Endothelial cell of umbilical vein (primary cell): ENCODE results near the gene DSN1.

DNA sequence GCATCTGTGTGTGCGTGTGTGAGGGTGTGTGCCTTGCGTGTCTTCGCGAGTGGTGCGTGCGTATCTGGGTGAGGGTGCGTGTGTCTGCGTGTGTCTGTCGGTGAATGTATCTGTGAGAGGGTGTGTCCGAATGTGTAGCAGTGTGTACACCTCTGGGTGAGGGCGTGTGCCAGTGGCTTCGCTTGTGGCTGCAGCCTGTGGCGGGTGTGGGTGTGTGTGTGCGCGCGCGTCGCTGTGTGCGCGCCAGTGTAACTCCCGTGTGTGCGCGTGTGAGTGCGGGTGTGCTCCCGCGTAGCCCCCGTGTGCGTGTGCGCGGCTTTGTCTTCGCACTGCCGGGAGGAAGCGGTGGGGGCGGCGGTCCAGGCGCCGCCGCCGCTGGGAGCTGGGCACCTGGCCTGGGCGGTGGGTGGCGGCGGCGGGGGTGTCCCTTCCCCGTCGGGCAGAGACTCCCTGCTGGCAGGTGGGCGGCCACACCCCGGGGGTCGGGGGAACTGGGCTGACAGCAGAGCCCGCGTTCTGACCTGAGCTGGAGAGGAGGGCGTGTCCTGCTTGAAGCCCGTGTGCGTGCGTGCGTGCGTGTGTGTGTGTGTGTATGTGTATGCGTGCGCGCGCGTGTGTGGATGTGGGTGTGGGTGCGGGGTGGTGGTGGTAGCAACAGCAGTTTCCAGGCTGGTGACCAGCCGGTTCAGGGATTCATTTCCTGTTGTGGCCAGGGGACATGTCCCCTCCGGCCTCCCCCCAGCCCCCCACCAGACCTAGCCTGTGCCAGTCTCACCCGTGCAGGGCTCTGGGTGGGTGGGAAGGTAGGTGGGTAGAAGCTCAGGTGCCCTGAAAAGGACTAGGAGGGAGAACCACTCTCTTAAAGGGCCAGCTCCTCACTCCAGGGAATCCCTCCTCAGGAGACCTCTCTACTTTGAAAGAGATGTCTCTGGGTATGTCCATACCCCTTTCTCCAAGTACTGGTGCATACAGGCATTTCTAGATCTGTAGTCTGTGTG lies 61.1 kb upstream of the EPB41L1 start:
- PRO-cap, result bidirectional peak, plus-strand start at position 623 of the sequence, minus-strand start at position 312 of the sequence
CAGE:
- cytosol, long polyA minus RNA, result no peak
- cytosol, long polyA plus RNA, result no peak
- long polyA plus RNA, result no peak
- nucleus, long polyA minus RNA, result no peak
- nucleus, long polyA plus RNA, result no peak

GRCh38 chr20:36140367-36141552 lies 13.8 kb upstream of the EPB41L1 start:
- PRO-cap, result no peak
CAGE:
- cytosol, long polyA minus RNA, result no peak
- cytosol, long polyA plus RNA, result no peak
- long polyA plus RNA, result no peak
- nucleus, long polyA minus RNA, result no peak
- nucleus, long polyA plus RNA, result no peak

GRCh38 chr20:36513579-36514160 lies 27.6 kb upstream of the MYL9 start:
- PRO-cap, result no peak
CAGE:
- cytosol, long polyA minus RNA, result no peak
- cytosol, long polyA plus RNA, result no peak
- long polyA plus RNA, result no peak
- nucleus, long polyA minus RNA, result no peak
- nucleus, long polyA plus RNA, result no peak

DNA sequence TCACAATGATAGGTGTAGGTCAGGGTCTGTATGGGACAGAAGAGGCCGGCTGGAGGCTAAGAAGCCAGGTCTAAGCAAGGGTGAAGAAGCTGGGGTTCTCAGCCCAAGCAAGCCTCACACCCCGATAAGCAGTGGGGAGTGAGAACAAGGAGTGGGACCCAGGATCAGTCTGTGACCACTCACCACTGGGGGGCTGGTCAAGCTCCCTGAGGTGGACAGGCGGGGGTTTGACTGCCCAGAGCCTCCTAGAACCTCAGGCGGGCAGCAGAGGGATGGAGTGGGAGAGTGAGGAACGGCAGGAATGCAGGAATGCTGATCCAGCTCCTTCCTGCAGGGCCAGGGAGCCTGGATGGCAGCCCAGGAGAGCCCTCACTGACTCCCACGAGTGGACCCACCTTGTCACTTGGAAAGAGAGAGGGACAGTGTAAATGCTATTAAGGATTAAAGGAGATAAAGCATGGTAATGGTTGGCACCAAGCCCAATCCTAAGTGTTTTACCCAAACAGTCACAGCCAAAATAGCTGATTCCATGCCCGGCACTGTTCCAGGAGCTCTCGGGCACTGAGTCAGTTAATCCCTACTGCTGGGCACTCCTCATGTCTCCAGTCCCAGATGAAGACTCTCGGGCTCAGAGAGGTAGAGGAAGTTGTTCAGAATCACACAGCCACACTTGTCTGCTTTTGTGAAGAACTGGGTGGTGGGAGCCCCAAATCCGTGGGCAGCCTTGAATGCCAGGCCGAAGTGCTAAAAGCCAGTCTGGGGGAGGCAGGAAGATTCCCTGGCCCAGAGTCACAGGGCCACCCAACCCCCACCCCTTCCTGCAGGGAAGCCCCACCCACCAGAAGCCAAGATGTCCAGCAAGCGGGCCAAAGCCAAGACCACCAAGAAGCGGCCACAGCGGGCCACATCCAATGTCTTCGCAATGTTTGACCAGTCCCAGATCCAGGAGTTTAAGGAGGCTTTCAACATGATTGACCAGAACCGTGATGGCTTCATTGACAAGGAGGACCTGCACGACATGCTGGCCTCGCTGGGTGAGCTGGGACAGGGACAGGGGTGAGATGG lies 3.0 kb downstream of the MYL9 start:
- PRO-cap, result no peak
CAGE:
- cytosol, long polyA minus RNA, result no peak
- cytosol, long polyA plus RNA, result no peak
- long polyA plus RNA, result no peak
- nucleus, long polyA minus RNA, result no peak
- nucleus, long polyA plus RNA, result no peak

GRCh38 chr20:36549075-36549921 lies 8.0 kb downstream of the MYL9 start:
- PRO-cap, result no peak
CAGE:
- cytosol, long polyA minus RNA, result no peak
- cytosol, long polyA plus RNA, result no peak
- long polyA plus RNA, result no peak
- nucleus, long polyA minus RNA, result no peak
- nucleus, long polyA plus RNA, result no peak

DNA sequence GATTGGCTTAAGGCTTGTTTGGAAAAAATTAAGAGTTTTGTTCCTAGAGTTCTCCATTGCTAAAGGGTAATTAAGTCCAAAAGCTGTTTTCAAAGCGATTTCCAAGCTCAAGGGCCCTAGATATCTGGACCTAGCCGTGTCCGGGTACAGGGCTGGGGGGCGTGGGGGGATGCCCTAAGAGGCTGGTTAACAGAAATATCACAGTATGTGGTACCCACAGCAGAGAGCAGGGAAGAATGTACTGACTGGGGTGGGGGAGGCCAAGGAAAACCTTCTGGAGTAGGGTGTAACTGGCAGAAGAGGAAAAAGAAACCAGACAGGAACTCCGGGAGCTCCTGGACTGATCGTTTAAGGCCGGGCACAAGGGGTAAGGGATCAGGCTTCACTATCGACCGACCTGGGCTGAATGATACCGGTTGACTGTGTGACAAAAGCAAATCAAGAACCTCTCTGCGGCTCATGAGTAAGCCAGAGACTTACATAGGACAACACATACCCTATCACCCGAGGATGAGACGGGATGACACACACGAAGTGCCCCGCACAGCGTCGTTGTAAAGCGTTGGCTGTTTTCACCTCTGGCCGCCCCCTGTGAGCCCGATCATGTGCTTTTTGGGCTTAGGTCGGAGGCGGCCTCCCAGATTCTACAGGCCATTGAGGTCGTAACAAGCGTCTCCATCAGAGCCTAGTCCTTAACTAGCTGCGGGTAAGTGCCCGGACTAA lies 820 bp upstream of the TGIF2 start:
- PRO-cap, result unidirectional peak, plus-strand start at position 315 of the sequence
CAGE:
- cytosol, long polyA minus RNA, result no peak
- cytosol, long polyA plus RNA, result no peak
- long polyA plus RNA, result no peak
- nucleus, long polyA minus RNA, result no peak
- nucleus, long polyA plus RNA, result no peak

GRCh38 chr20:36604835-36605343 lies 690 bp upstream of the RAB5IF start:
- PRO-cap, result no peak
CAGE:
- cytosol, long polyA minus RNA, result no peak
- cytosol, long polyA plus RNA, result no peak
- long polyA plus RNA, result no peak
- nucleus, long polyA minus RNA, result no peak
- nucleus, long polyA plus RNA, result no peak

GRCh38 chr20:36606448-36607272 lies 1.1 kb downstream of the RAB5IF start:
- PRO-cap, result no peak
CAGE:
- cytosol, long polyA minus RNA, result no peak
- cytosol, long polyA plus RNA, result no peak
- long polyA plus RNA, result no peak
- nucleus, long polyA minus RNA, result no peak
- nucleus, long polyA plus RNA, result no peak

DNA sequence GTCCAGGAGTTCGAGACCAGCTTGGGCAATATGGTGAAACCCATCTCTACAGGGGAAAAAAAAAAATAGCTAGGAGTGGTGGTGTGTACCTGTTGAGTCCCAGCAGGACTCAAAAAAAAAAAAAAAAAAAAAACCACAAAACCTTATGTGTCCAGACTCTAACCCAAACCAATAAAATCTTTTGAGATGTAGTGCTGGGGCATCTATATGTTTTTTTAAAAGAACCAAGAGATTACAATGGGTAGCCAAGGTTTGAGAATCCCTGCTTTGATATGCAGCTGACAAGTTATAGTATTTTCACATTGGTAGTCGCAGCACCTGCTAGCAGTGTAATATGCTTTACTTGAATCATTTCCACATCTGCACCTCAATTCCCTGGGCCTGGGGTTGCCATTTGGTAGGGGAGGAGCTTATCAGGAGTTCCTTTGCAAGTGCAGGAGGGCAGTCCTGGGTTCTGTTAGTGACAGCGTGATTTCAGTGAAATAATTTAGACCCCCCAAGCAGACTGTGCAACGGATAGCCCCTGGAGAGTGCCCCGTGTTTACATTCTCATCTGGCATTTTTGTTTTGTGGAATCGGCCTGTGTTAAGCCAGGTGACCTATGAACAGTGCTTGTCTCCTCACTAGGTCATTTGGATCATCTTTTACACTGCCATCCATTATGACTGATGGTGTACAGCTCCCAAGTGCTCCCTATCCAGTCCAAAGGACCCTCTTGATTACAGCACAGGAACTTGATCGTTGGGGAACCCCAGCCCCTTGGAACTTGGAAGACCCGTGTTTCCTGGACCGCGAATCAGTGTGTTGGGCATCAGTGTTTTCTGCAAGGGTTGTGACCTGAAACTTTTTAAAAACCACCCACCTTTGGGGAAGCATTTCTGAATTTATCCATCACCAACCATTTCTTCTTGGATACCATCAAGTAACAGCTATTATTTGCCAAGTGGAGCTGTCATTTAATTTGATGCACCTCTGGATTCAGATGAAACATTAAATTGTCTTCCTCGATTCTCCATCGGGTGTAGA lies 6.1 kb downstream of the RAB5IF start:
- PRO-cap, result no peak
CAGE:
- cytosol, long polyA minus RNA, result no peak
- cytosol, long polyA plus RNA, result no peak
- long polyA plus RNA, result no peak
- nucleus, long polyA minus RNA, result no peak
- nucleus, long polyA plus RNA, result no peak

- PRO-cap, result no peak
CAGE:
- cytosol, long polyA minus RNA, result no peak
- cytosol, long polyA plus RNA, result no peak
- long polyA plus RNA, result no peak
- nucleus, long polyA minus RNA, result no peak
- nucleus, long polyA plus RNA, result no peak
Observed at GRCh38 chr20:36644677-36644942, 1.4 kb downstream of the SLA2 start.

- PRO-cap, result bidirectional peak, plus-strand start at chr20:36773951, minus-strand start at chr20:36773751
CAGE:
- cytosol, long polyA minus RNA, result no peak
- cytosol, long polyA plus RNA, result no peak
- long polyA plus RNA, result no peak
- nucleus, long polyA minus RNA, result start-site peak on the minus strand at chr20:36773056-36773201, 26 reads; start-site peak on the minus strand at chr20:36773753-36773777, 304 reads
- nucleus, long polyA plus RNA, result start-site peak on the minus strand at chr20:36773748-36773777, 118 and 233 reads in 2 replicates
Observed at GRCh38 chr20:36772819-36774091, at the start of gene DSN1. DSN1 (minus strand) TSS chr20:36773763.

- PRO-cap, result no peak
CAGE:
- cytosol, long polyA minus RNA, result start-site peak on the minus strand at chr20:36779441-36779452, 10 reads
- cytosol, long polyA plus RNA, result no peak
- long polyA plus RNA, result no peak
- nucleus, long polyA minus RNA, result no peak
- nucleus, long polyA plus RNA, result no peak
Observed at GRCh38 chr20:36778436-36779730, 5.3 kb upstream of the DSN1 start.

DNA sequence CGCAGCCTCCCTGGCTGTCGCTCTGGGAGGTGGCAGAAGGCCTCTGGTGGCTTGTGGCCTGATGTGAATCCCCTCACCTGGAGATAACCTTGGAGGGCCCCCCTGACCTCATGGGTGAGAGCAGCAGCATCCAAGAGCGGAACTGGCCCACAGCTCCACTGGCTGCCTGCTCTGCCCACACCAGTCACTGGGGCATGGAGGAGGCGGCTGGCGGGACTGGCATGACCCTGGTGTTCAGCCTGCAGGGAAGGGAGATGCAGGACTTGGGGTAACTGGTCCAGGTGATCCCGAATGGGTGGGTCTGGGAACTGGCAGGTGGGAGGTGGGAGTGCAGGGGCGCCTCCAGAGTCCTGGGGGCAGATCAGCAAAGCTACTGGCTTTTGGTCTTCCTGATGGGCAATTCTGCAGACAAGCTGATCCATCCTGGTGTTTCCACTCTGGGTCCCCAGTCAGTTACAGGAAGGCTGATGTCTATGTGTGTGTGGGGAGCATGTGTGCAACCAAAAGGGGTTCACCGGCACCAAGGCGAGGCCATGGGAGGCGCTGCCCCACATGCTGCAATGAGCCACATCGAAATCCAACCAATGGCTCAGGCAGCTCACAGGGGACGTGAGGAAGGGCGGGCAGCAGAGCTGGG lies 10.7 kb upstream of the DSN1 start:
- PRO-cap, result no peak
CAGE:
- cytosol, long polyA minus RNA, result no peak
- cytosol, long polyA plus RNA, result no peak
- long polyA plus RNA, result no peak
- nucleus, long polyA minus RNA, result no peak
- nucleus, long polyA plus RNA, result no peak

DNA sequence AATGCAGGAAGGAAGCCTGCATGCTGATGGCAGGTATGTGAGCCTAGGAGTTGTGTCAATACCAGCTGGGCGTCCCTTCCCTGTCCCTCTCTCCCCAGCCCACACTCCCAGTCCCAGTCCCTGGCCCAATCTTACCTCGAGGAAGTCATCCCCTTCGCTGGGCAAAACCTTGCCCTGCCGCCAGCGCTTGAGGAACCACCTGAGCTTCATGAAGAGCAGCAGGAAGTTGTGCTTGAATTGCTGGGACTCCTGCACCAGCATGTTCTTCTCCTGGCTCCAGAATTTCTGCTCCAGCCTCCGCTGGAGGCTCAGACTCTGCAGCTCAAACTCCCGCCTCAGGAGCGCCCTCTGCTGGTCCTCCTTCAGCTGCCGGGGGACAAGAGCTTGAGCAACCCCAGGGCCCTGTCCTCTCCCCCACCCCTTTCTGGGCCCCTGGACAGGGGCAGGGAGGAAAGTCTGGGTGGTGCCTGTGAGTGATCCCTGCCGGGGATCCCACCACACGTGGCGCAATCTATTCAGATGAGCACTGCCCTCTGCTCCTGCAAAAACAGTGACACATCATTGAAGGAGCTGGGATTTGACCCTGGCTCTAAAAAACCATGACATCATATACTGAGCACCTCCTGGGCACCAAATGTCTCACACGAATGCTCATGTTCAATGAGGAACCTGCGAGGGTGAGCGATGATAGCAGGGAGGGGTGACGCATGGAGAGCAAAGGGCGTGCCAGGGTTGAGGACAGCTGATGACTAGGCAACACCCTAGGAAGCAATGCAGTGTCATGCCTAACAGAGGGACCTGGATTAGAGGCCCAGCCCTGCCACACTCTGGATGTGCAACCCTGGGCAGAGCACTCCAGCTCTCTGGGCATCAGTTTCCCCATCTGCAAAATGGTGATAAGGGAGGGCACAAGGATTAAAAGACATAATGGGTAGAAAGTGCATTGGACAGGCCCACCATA lies 35.1 kb upstream of the DSN1 start:
- PRO-cap, result no peak
CAGE:
- cytosol, long polyA minus RNA, result no peak
- cytosol, long polyA plus RNA, result no peak
- long polyA plus RNA, result no peak
- nucleus, long polyA minus RNA, result no peak
- nucleus, long polyA plus RNA, result no peak

DNA sequence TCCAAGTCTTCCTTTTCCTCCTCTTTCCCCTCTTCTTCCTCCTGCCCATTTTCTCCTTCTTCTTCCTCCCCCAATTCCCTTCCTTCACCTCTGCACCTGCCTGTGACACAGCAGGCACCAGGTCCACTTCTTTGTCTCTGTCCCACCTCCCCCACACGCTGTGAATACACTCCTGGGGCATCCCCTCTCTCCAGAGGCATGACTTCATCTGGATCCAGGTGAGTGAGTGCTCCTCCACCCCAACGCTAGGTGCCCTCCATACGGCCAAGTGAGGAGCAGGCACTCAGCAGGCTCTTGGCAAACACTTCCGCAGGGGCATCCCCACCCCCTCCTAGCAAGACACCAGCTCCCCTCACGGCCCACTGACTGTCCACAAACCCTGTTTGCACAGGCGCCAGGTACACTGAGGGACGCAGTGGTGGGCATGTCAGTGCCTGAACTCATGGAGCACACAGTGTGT lies 1.9 kb upstream of the SOGA1 start:
- PRO-cap, result no peak
CAGE:
- cytosol, long polyA minus RNA, result no peak
- cytosol, long polyA plus RNA, result no peak
- long polyA plus RNA, result no peak
- nucleus, long polyA minus RNA, result no peak
- nucleus, long polyA plus RNA, result no peak

DNA sequence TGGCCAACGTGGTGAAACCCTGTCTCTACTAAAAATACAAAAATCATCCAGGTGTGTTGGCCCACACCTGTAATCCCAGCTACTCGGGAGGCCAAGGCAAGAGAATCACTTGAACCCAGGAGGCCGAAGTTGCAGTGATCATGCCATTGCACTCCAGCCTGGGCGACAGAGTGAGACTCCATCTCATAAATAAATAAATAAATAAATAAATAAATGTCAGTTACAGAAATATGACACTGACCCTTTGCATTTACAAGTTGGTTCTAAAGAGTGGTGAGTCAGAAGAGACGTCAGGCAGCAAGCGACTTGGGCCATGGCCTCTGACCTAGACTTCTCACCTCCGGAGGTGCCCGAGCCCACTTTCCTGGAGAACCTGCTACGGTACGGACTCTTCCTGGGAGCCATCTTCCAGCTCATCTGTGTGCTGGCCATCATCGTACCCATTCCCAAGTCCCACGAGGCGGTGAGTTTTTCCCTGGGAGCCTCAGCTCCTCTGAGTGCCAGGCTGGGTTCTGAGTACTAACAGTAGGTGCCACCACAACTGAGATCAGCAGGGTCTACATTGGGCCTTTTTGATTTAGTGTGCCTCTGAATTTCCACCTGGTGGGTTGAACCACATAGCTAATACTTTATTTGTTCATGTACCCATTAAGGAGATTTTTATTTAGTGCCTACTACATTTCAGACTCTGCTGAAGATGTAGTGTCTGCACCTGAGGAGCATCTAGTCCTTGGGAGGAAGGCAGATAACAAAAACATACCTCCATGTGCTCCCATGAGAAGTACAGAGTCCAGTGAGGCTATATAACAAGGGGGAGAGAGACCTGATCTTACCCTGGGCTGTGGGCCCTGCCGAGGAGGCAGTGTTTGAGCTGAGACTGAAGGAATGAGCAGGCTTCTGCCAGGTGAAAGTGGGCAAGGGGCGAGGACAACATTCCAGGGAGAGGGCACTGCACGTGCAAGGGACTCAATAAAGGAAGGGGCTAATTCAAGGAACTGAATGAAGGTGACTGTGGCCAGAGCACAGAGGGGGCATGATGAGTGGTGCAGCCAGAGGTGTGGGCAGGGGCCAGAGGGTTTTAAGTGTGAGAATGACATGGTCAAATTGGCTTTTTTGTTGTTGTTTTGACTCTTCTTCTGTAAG lies 11.9 kb downstream of the MANBAL start:
- PRO-cap, result no peak
CAGE:
- cytosol, long polyA minus RNA, result no peak
- cytosol, long polyA plus RNA, result no peak
- long polyA plus RNA, result no peak
- nucleus, long polyA minus RNA, result no peak
- nucleus, long polyA plus RNA, result no peak

GRCh38 chr20:37308585-37309152 lies 19.2 kb downstream of the MANBAL start:
- PRO-cap, result no peak
CAGE:
- cytosol, long polyA minus RNA, result no peak
- cytosol, long polyA plus RNA, result no peak
- long polyA plus RNA, result no peak
- nucleus, long polyA minus RNA, result no peak
- nucleus, long polyA plus RNA, result no peak

GRCh38 chr20:37343408-37344093 lies 2.4 kb upstream of the SRC start:
- PRO-cap, result no peak
CAGE:
- cytosol, long polyA minus RNA, result no peak
- cytosol, long polyA plus RNA, result no peak
- long polyA plus RNA, result no peak
- nucleus, long polyA minus RNA, result no peak
- nucleus, long polyA plus RNA, result no peak

- PRO-cap, result unidirectional peak, minus-strand start at chr20:37346650
CAGE:
- cytosol, long polyA minus RNA, result no peak
- cytosol, long polyA plus RNA, result no peak
- long polyA plus RNA, result no peak
- nucleus, long polyA minus RNA, result no peak
- nucleus, long polyA plus RNA, result no peak
Observed at GRCh38 chr20:37346508-37347051, 640 bp downstream of the SRC start.

DNA sequence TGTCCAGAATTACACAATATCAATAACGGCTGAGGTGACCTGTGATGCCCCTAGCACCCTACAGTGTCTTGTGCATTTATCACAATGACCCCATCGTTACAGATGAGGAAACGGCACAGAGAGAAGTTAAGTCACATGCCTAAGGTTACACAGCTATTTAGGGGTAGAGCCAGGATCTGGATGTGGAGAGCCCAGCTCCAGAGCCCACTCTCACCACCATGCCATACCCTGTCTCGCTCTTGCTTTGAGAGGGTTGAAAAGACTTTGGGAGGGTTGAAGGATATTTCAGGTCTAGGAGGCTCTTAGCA lies 36.2 kb downstream of the SRC start:
- PRO-cap, result no peak
CAGE:
- cytosol, long polyA minus RNA, result no peak
- cytosol, long polyA plus RNA, result no peak
- long polyA plus RNA, result no peak
- nucleus, long polyA minus RNA, result no peak
- nucleus, long polyA plus RNA, result no peak